Ileum (tissue), 1 donor: ENCODE measurements around a stretch of chr10.

DNA sequence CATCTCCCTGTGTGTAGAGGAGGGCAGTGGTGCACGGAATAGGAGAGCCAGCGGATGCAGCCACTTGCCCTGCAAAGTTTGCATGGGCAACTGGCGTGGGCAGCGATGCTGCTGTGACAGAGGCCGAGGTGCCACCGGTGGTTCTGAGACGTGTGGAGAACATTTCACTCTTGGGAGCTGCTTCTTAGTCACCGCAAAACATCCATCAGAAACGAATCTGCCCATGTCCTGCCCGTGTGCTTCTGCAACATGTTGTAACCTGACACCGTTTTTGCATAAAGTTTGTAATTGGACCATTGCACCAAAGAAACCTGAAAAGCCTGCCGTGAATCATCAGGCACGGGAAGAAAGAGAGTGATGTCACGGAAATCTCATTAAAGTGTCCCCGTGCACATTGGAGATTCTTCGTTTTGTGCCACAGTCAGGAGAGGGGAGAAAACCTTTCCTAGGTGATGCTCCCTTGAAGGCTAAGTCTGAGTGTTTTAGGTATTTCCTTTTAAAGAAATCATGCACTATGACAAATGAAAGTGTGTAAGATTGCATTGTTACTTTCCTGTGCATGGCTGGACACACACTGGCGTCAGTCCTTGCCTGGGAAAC lies 302.7 kb downstream of the KLF6 start:
- PRO-cap, result no peak

DNA sequence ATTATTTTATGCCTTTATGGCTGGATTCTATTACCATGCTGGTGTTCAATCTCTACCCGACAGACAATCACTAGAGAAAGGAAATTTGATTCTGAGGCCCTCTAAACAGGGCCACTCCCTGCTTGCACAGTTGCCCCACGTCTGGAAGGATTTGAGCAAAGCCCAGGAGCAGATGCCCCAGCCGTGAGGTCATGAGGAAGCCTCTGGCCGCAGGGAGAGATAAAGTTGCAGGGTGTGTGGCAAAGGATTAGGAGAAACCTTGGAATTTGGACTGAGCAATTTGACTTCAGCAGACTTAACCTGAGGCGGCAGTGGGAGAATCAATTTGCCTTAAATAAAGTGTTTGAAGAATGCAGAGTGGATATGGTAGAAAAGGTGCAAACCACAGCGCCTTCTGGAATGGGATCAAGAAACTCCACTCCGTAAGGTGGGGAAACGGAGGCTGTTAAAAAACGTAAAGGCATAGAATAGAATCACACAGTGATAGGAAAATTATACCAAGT lies 40.3 kb upstream of the KLF6 start:
- PRO-cap, result no peak

- PRO-cap, result no peak
These were observed 81.4 kb upstream of the KLF6 start for GRCh38 chr10:3866401-3866785.

- PRO-cap, result no peak
These were observed 92.2 kb upstream of the KLF6 start for GRCh38 chr10:3877106-3877760.

GRCh38 chr10:3929717-3930104 lies 144.7 kb upstream of the KLF6 start:
- PRO-cap, result no peak

GRCh38 chr10:3948756-3949460 lies 163.9 kb upstream of the KLF6 start:
- PRO-cap, result unidirectional peak, minus-strand start at chr10:3949043

DNA sequence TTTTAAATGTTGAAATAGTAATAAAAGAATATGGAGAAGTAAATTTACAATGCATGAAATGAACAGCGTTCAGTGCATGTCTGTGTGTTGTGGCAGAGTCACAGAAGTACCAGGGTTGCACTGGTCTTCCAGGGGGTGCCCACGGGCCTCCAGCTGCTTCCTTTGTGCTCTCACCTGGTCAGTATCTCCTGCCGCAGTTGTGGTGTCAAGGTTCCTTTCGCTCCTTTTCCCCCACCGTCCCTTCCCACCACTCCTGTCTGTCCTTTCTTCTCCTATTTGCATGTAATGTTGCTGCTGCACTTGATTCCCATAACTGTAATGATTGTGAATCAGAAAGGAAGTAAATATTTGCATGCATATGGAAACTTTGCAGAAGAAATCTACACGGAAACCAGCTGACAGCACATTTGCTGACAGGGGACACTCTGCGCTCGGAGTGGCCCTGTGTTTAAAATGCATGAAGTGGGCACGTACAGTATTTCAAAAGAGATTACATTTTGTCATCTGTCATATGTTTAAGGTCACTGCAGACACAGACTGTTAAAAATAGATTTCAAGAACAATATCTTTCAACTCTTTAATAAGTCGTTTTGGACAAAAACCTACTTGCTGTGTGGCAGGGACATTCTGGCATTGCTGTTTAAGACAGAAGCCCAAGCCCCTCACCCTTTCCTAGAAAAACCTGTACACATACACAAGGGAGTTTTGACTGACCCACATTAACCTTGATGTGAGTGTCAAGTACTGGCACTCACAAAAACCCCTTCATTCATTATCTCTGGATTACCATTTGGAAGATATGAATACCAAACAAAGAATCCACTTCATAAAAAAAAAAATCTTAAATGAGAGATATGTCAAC lies 336.7 kb upstream of the KLF6 start:
- PRO-cap, result no peak

DNA sequence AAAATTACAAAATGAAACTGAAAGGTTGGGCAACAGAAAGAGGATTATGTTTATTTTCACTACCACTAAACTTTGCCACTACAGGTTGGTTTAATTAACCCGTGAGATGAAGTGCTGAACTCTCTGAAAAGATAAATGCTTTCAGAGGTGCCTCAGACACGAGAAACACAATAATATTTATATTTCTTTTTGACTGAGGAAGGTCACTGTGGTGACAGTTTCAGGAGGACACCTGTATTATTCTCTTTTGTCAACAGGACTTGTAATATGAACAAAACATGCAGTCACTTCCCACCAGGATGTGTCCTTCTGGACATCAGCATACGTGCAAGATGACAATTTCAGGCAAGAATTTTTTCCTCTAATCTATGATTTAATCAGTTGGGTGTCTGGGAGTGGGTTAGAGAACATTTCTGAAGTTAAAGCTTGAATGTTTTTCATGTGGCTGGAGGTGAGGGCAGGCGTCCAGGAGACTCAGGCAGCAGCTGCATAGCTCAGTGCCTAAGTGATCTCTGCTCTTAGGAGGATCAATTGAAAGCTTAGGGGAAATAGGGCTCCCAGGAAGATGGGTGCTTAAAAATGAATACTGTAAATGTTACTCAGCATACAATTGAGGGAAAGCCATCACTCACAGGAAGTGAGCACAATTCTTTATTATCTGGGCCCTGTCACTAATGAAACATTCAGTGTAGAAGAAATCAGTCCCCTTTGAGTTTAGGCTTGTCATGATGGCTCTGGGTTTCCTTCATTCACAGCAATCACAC lies 457.5 kb upstream of the KLF6 start:
- PRO-cap, result no peak

DNA sequence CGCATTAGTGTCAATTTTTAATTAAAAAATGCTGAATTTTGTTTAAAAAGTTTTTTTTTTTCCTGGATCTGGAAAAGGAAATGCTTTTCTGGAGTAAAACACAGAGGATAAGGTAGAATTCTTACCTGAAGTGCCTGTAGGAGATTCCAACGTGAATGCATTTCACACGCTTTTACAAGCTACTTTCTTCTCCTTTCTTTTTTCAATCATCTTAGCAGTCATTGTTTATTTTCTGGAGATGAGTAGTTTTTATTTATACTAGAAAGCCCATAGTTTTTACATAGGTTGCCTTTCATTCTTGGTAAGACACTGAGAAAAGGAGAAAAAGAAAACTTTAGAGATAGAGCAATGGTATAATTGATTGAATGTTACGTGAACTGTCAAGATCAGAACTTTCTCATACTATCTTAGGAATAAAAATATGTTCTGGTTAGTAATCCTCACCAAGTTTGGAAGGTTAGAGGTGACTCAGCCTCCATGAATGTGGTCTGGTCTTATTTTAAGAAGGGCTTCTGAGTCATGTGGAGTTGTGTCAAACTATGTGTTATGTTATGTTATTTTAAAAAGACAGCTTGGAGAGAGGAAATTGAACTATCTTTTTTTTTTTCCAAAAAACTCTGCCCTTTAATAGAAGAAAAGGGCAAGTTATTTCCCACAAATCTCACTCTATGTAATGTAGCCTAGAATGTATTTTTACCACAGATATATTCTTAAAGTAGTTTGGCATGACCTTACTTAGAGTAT lies 458.5 kb upstream of the KLF6 start:
- PRO-cap, result no peak

- PRO-cap, result no peak
These were observed 498.8 kb upstream of the KLF6 start for GRCh38 chr10:4283613-4284347.

GRCh38 chr10:4316216-4316454 lies 509.9 kb upstream of the AKR1E2 start:
- PRO-cap, result no peak

GRCh38 chr10:4353701-4354840 lies 471.9 kb upstream of the AKR1E2 start:
- PRO-cap, result no peak

DNA sequence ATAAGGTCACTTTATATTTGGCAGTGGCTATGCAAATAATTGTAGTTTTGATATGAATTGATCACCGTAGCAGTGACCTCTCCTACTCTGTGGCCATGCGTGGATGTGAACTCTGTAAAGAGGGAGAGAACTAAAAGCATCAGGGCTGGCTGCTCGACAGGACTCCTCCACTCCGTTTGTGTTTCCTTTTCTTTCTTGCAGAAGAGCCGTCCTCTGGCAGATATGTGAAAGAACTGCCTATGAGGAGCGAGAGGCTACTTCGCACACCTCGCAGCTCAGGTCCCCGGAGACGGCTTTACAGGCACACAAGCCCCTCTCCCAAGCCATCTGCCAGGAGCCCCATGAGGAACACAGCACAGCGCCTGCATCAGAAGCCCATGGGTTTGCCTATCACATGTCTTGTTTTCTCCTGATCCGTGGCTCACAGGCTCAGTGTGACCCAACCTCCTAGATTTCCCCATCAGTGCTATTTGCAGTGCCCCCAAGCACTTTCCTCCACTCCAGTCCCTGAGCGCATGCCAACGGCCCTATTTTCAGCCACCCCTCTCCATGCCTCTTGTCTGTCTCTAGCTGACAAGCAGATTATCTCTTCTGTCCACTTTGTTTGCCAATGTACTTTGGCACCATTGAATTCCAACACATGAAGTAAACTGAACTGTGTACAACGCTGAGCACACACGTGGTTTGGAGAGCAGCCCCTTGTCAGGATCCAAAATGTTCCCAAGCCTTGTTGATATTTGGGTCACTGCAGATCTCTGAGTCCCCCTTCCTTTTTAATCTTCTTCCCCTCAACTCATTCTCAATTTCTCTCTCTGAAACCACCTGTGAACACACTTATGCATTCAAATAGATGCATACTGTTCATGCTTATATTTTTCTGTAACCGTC lies 164.3 kb upstream of the AKR1E2 start:
- PRO-cap, result no peak

DNA sequence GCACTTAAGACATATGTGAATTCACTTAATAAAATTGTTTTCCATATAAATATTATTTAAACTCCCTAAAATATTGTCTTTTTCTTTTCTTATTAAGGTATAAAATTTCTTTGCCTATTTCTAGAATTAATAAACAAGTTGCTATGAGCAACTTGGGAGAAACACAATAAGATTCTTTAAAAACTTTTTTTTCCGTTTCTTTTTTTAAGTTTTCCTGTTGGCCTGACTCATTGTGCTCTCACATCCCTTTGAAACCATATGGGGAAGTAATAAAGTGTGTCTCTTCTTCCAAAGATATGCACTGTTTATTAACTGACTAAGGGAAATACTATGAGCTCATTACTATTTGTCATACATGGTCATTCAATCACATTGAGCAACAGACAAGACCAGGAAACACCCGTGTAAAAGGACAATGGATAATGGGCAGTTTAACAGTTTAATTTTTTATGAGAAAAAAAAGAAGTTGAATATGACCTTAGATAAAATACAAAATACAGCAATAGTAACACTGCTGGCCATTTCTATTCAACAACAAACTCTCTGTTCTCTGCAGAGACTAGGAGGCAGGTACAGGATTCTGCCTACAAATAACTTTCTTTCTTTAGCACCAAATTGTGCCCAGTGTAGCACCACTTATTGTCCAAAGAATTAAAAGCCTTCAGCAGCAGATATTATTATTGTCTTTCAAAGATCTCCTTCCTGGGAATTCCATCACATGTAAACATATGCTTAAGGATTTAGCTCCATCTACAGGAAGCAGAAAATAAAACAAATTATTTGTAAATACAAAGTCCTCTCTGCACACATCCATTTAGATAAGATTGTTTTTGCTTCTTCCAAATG lies 55.2 kb upstream of the AKR1E2 start:
- PRO-cap, result no peak

GRCh38 chr10:4850308-4850843 lies 24.4 kb downstream of the AKR1E2 start:
- PRO-cap, result no peak

GRCh38 chr10:4867389-4867995 lies 41.5 kb downstream of the AKR1E2 start:
- PRO-cap, result no peak

DNA sequence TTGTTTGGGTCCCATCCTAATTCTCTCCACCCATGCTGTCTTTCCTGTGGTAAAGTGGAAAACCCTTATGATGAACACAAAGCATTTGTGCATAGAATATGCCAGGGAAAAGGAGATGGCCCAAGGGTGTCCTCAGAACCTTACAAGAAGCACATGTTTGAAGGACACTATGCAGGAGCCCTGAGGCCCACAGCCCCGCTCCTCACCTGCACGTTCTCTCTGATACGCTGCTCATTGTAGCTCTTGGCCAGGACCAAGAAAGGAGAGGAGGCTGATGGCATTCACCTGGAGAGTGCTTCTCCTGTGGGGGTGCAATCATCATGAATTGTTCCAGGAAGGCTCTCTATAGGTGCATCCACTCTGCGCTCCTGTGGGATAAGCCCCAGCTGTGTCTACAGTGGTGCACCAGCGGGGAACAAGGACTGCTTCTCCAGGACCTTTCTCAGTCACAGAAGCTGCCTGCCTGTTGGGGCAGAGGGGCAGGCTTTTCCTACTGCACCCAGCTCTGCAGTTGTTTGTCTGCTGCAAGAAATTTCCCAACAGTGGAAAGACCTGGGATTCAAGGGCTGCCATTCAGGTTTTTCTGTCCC lies 20.0 kb downstream of the AKR1C2 start:
- PRO-cap, result no peak

- PRO-cap, result no peak
These were observed 19.4 kb upstream of the AKR1C2 start for GRCh38 chr10:5022956-5023551.

DNA sequence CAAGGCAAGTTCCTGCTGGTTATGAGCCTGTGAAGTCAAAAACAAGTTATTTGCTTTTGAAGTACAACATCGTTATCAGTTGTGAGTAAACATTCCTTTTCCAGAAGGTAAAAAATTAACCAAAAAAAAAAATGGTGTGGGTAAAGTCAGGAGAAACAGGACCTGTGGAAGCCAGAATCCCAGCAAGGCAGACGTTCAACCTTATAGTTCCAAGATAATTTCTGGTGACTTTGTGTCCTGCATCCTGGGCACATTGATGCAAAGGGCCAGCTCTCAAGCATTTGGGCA lies 37.6 kb downstream of the AKR1C8 start:
- PRO-cap, result unidirectional peak, plus-strand start at position 143 of the sequence

- PRO-cap, result no peak
These were observed 80.4 kb upstream of the UCN3 start for GRCh38 chr10:5284206-5285024.